ENCODE measurements around a stretch of chr2.

- PRO-cap = no peak
Observed at GRCh38 chr2:129981621-129982098, 2.2 kb downstream of the RAB6C start.

- PRO-cap = no peak
Observed at GRCh38 chr2:130154886-130155508, 10.1 kb upstream of the CCDC74B start.

- PRO-cap = no peak
Observed at GRCh38 chr2:130274729-130274928, 67.3 kb downstream of the CCDC115 start.

DNA sequence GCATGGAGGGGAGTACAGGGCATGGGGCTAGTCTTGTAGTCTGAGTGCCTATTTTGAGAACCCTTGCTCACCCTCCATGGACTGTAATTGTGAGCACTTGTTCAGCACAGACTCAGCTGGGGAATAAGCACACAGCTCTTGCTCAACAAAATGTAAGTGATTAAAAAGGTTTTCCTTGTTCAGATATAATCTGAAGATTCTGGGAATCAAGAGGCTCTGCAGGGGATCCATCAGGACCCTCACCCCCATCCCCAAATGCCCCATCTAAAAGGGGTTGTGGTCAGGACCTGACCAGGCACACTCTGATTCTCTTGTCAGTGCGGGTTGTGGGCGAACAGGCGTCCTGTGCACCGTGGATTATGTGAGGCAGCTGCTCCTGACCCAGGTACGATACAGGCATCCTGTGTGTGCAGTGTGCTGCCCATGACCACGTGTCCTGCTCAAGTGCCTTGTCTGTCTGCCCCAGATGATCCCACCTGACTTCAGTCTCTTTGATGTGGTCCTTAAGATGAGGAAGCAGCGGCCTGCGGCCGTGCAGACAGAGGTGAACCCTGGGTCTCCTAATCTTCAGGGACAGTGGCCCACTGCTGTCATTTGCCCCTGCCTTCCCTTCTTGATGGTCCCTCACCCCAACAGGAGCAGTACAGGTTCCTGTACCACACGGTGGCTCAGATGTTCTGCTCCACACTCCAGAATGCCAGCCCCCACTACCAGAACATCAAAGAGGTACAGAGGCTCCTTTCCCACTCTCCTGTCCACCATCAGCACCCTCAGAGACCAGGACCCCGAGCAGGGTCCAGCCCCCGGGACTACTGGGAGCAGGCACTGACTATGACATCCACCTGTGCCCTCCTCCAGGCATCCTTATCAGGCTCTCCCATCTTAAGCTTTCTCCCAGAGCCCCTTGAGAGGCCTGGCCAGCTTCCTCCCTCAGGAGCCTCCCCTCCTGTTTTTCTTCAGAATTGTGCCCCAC, 14.7 kb downstream of the PTPN18 start:
- PRO-cap = no peak

GRCh38 chr2:130375046-130375441, 19.2 kb downstream of the PTPN18 start:
- PRO-cap = no peak

DNA sequence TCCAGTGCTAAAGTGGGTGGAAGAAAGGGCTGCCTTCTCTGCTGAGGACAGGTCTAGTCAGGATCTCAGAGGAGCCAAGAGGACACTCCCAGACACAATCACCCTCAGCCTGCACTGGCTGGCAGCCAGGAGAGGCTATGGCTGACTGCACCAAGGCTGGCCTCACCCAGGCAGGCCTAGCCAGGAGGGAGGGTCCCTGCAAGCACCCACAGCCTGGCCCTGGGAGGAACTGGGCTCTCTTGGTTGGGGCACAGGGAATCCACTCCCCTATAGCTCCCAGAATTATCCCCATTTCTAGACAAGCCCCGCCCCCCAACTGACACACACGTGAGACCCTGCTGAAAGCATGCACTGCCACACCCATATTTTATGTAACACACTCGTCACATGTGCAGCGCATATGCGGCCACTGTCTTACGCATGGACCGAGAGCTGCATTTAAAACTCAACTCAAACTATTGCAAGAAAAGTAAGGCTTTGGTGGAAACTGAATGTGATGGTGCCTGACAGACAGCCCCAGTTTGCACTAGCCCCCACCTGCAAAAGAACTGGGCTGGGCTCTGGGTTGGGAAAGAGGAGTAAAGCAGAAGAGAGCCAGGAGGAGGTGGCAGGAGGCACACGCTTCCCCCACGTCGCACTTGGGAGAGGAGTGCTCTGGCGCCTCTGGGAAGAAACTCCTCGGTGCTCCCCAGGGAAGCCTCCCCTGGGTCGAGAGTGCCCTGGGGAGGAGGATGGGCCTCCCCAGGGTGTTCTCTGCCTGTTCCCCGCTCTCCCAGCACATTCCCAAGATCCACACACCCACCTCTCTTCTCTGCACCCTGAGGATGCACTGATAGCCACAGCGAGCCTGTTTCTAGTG, 28.9 kb upstream of the ARHGEF4 start:
- PRO-cap = no peak

GRCh38 chr2:130911985-130912408, 75.3 kb downstream of the ARHGEF4 start:
- PRO-cap = no peak

- PRO-cap = no peak
Observed at GRCh38 chr2:131017242-131017806, 75.9 kb downstream of the FAM168B start.

- PRO-cap = no peak
Observed at GRCh38 chr2:131394218-131394512, 30.2 kb upstream of the RAB6D start.

DNA sequence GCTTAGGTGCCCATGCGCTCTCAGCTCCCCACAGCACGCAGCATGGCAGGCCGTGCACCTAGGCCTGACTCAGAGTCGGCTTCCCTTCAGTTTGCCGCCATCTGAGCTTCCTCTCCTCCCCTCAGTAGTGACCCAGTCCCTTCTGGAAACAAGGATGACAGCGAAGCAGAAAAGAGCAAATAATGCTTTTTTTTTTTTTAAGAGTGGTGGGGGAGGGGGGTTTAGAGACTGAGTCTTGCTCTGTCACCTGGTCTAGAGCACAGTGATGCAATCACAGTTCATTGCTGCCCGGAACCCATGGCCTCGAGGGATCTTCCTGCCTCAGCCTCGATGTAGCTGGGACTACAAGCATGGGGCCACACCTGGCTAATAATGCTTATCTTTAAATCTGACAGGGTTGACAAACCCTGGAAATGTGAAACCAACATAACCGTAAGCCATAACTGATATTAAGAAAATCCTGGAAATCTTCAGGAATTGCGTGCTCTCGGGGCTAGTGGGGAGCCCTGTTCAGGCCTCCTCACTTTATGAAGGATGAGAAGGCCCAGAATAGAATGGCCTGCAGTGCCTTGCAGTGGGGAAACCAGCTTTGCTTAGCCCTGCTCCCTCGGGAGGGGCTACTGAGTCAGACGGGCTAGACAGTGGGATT, 5.7 kb downstream of the MZT2A start:
- PRO-cap = no peak

DNA sequence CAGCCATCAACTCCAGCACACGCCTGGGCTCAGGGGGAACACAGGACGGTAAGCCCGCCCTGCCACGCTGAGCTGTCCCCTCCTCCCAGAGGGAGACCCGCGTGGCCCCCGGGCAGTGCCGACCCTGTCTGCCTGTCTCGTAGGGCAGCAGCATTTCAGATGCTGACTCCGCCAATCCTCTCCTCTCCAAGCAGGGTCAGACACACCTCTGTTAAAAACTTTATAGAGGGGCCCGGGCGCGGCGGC, 534 bp downstream of the CCDC74A start:
- PRO-cap = no peak

GRCh38 chr2:131542881-131543438, 15.3 kb downstream of the CCDC74A start:
- PRO-cap = no peak

GRCh38 chr2:131754395-131755027, 226.8 kb downstream of the CCDC74A start:
- PRO-cap = no peak

GRCh38 chr2:133489811-133490497, 78.3 kb downstream of the NCKAP5 start:
- PRO-cap = no peak

DNA sequence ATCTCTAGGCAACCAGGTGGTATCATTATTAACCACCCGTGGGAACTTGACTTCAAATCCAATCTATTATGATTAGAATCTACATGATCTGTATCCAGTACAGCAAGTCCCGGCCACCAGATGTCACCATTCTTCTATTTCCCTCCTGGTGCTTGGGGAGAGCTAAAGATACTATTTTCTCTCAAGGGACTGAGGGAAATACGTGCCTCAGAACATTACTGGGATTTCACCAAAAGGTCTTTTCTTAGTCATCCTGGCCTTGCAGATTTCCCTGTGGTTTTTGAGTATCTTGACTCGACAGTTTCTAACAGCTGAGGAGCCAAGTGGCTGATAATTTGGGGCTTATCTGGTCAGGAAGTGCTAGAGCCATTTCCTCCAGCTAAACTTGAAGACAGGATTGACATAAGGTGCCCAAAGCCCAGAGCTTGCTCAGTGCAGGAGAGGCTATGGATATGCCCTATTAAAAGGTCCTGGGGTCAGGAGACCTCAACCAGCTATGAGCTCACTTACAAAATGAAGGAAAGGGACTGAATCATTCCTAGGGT, 135.5 kb upstream of the MGAT5 start:
- PRO-cap = no peak

DNA sequence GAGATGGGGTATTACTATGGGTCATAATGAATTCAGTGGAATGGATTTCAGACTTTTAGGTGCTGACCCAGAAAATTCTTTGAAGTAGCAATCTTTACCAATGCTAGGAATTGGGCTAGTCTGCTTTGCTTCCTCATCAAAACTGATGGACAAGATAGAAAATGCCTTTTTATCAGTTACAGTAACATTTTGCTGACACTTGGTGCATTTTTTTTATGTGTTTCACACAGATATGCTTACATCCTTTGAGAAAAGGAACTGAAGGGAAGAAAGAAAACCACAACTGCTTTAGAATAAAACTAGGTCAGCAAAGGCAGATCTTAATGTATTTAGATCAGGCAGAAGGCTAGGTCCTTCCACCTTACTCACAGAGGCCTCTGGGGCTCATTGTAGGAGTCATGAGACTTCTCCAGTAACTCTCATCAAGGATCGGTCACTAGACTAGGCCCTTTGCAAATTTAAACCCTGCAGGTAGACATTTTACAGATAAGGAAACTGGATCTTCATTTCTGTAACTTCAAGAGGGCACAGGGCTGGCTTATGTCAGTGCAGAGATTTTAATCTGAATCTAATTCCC, 20.5 kb upstream of the MGAT5 start:
- PRO-cap = no peak

DNA sequence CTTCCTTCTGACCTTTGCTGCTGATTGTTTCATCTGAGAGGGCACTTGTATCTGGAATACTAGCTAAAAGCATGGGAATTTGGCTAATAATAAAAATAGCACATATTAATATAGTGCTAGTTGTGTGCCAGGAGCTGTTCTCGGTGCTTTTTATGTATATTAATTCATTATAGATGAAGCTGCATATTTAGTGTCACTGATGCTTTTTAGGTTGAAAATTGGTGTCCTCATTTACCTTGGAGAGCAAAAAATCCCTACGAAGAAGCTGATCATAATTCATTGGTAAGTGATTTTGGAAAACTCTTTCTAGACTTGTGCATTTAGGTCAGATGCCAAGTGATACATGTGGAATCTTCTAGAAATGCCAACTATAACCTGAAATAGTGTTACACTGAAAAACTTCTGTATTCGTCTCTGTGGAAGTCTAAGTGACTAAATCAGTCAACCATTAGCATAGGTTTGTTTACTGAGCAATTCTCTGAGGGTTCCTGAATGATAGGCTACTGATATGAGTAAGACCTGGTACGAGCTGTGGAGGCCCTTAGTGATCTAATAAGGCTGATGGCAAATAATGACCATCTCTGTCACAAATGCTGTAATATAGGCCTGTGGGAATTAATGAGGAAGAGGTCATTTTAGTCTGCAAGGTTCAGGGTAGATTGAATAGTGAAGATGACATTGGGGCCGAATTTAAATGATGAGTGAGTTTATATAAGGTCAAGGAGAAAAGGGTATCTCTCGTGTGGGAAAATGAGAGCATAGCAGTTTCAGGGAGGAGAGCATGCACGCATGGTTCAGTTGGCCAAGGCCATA, 82.3 kb downstream of the MGAT5 start:
- PRO-cap = no peak

DNA sequence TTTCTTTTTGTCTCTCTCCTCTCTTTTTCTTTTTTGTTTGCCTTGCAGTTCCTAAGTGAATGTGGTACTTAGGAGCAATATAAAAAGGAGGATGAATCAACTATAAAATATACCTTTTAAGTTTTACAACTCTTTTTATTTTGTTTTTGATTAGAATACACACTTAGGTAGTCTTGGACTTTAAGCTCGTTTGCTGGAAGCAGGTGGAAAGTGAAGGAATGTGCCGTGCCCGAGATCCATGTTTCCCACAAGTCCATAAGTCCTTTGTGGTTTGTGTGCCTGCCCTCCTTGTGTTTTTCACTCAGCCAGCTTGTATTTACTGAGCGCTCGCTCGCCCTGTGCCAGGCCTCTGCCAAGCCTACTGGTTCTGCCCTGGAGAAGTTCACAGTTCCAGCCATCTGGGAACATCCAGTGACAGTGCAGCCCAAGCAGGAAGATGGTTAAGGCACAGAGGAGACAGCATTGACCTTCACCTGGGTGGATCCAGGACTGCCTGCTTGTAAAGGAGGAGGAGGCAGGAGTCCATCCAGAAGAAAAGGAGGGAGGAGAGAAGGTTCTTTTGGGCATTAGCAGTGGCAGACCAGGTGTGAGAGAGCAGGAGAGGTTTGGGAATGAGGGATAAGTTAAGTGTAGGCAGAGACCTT, 142.7 kb downstream of the MGAT5 start:
- PRO-cap = no peak

- PRO-cap = no peak
Observed at GRCh38 chr2:134432807-134433979, 179.3 kb downstream of the MGAT5 start.

GRCh38 chr2:134739016-134739504, 20.3 kb upstream of the TMEM163 start:
- PRO-cap = no peak